Diencephalon (tissue), 2 donors: ENCODE measurements around the genes AVEN and MEIS2.

- RAMPAGE, long total RNA, result no peak
Measured at GRCh38 chr15:32798548-32799251, 80.9 kb downstream of the GREM1 start.

GRCh38 chr15:32833963-32834896 is 116.4 kb downstream of the GREM1 start:
- RAMPAGE, long total RNA, result no peak

GRCh38 chr15:33007146-33007919 is 187.2 kb downstream of the FMN1 start:
- RAMPAGE, long total RNA, result no peak

DNA sequence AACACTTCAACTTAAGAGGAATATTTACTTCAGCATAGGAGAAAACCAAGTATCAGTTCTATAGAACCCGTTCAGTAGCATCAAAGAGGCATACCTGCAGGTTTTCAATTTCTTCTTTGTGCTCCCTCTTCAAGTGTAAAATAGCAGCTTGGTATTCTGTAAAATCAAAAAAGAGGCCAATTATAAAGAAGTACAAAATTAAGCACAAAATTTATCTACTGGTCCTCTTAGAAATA is 186.7 kb downstream of the FMN1 start:
- RAMPAGE, long total RNA, result no peak

DNA sequence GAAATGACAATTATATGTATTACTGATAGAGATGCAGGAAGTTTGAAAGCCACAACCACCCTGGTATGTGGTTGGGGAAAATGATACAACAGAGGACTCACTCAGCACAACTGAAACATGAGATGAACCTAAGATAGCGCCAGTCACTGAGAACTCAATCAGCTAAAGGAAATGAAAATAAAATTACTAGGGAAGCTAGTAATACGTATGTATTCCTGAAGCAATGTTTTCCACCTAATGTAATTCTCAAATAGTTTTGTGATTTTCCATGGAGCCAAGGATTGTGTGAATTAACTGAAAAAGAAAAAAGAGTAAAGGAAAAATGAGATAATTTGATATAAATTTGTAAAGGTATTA is 90.1 kb downstream of the FMN1 start:
- RAMPAGE, long total RNA, result no peak

DNA sequence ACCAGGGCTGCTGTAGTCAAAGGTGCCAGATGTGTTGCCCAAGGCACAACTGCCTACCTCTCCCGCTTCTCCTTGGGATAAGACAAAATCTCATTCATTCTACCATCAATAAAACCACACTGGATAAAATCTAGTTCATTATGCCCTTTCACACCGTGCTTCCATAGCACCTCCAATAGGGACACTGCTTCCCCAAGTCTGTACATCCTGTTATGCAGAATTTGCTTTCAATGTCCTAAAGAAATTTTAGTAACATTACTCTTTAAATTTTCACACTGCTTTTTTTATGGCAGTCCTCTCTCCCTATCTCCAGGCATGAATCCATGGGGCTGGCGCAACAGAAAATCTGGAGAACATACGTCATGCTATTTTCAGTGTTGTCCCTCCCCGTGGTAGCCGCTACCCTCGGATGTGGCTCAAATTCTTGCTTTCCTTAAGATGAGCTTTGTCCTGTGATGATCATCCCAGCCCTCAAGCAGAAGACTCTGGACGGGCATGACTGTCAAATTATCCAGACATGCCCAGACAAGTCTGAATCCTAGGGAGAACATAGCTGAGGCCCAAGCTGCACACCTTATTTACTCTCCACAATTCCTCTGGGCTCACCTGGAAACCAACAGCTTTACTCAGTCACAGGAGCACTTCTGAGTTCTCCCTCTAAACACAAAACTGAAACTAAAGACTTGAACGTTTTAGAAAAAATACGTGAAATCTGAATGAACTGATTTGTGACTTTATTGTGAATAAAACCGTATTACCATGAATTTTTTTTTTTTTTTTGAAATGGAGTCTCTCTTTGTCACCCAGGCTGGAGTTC is 49.1 kb downstream of the FMN1 start:
- RAMPAGE, long total RNA, result no peak

DNA sequence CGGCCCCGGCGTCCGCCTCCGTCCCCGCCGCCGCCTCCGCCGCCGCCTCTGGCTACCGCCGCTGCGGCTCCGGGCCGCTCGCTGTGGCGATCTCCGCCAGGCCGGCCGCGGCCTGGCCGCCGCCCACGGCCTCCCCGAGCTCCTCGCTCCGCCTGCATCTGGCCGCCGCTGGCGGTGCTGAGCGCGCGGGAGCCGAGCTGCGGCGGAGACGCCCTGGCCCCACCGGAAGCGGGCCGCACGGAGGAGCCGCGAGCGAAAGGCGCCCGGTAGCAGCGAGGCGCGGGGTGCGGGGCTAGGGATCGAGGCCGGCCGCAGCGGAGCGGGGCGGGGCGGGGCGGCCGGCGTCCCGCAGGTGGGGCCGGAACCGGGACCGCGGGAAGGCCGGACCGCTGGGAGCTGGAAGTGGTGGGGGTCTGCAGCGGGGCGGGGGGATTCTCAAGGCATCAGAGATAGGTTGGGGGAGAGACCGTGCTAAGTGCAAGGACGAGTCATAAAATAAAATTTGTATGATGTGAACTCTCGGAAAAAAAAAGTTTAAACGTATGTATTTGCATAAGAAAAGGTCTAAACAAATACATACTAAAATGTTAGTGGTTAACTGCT is at the start of gene AVEN:
TSS of gene AVEN (minus strand) at position 316 of the 603 bp plus-strand sequence.
- RAMPAGE, long total RNA, result no peak

DNA sequence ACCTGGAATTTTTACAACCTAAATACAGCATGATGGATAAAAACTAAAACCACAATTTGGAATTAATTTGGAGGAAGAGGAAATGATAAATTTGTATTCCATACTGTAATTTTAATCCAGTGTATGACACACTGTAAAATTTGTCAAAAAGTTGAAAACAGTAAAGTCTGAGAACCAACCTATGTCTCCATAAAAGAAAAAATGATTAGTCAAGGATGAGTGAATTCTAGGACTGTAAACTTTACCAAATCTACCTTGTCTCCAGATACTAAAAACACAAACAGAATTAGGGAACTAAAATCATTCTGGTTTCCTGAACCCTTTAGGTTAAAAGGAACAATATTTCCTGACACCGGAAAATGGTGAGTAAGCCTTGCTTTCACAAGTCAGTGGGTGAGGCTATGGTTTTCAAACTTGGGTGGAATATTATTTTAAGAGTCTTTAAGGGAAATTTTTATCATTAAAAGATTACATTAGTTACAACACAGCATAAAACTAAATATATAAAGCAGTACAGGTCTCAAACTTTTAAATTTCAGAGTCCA is 2.5 kb downstream of the SLC12A6 start:
- RAMPAGE, long total RNA, result no peak

GRCh38 chr15:34336880-34337231 is 725 bp downstream of the SLC12A6 start:
- RAMPAGE, long total RNA, result no peak

GRCh38 chr15:34662933-34663574 is 79.6 kb upstream of the GOLGA8B start:
- RAMPAGE, long total RNA, result no peak

DNA sequence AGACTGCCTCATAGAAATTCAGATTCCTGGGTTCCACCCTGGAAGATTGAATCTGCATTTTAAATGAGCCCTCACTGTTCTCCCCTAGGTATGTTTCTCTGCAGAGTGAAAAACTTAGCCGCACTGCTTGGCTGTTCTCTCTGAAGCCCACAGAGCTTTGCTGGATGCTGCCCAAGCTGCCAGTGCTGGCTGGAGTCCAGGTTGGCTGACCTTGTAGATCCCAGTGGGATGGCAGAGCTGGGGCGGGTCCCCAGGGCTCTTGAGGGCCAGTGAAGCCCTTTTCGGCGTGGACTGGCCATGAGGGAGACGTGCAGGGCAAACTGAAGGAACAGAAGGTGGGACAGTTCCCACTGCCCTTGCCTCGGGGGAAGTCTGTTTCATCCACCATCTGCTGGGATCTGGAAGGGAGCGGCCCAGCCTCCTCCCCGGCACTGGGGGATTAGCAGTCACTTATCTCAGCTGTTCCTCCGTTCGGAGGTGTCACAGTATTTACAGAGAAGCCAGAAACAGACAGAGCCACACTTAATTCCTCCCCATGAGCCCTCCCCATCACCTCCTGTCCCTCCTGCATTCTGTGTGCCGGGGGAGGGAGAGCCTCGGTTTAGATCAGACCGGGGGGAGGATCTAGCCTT is 3.9 kb upstream of the ACTC1 start:
- RAMPAGE, long total RNA, result no peak

DNA sequence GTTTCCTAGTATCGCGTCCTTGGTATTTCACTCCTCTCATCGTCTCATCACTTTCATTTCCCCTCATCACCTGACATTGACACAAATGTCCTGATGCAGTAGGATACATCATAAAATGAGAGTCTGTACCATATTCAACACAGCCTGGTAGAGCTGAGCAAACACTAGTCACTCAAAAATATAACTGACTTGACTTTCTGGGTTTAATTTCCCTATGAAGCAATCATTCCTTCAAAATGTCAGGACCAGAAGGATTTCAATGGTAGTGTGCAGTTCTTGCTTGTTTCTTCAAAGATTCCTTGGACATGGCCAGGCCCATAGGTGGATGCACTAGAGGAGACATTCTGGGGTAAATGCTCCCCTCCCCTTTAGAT is 59.7 kb upstream of the ACTC1 start:
- RAMPAGE, long total RNA, result no peak

DNA sequence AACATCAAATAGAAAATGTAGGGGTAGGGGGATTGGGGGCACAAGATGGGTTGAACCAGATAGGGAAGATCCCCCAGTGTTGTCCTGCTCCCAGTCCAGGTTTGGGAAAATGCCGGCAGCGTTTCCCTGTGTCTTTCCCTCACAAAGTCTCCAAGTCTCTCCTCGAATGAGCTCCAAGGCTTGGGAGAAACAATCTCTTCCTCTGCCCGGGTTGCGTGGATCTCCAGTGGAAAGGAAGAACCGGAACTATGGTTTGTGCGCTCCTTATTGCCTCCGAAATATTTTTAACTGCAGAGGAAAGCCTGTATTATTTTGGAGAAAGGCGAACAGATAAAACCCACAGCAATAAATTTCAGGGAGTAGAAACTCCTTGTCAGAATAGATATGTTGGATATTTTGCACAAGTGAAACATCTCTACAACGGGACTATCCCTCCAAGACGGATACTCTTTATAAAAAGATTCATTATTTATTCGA is 4.1 kb downstream of the NANOGP8 start:
- RAMPAGE, long total RNA, result no peak

- RAMPAGE, long total RNA, result no peak
Measured at GRCh38 chr15:35307182-35307726, 222.2 kb upstream of the NANOGP8 start.

GRCh38 chr15:35545231-35545749 is 675 bp downstream of the DPH6 start:
- RAMPAGE, long total RNA, result no peak

- RAMPAGE, long total RNA, result no peak
Measured at GRCh38 chr15:36047186-36047816, 501.3 kb upstream of the DPH6 start.

GRCh38 chr15:36336063-36336571 is 243.3 kb upstream of the CDIN1 start:
- RAMPAGE, long total RNA, result no peak

DNA sequence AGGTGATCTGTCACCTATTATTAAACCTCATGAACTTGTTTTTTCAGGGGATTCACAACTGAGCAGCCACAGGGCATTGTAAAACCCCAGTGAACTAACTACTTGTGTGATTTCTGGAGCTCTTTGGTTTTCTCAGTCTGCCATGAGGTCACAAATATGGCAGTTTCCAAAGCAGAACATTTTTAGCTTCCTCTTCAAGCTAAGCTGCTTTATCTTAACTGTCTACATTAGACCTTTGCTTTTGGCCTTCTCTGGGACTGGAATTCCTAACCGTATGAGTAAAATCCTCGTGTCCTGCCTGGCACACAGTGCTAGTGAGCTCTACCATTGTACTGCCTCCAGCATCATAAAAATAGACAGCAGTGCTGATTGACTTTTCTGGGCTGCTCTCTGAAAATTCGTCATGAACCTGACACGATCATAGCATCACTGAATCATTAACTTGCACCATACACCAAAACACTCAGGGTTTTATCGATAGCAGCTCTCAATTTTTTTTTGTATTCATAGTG is 22.1 kb downstream of the CDIN1 start:
- RAMPAGE, long total RNA, result no peak

DNA sequence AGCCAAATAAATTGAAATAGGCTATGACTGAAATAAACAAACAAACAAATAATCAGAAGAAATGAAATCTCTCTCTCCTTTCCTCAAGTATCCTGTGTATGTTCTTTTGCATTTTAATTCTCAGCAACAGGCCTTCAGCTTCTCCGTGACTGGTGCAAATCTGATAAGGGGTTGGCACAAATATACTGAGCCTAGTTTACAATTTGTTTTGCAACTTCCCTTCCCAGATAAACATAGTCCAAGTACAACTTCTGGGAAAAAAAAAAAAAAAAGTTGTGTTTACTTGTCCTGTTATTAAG is 185.5 kb downstream of the MEIS2 start:
- RAMPAGE, long total RNA, result no peak

DNA sequence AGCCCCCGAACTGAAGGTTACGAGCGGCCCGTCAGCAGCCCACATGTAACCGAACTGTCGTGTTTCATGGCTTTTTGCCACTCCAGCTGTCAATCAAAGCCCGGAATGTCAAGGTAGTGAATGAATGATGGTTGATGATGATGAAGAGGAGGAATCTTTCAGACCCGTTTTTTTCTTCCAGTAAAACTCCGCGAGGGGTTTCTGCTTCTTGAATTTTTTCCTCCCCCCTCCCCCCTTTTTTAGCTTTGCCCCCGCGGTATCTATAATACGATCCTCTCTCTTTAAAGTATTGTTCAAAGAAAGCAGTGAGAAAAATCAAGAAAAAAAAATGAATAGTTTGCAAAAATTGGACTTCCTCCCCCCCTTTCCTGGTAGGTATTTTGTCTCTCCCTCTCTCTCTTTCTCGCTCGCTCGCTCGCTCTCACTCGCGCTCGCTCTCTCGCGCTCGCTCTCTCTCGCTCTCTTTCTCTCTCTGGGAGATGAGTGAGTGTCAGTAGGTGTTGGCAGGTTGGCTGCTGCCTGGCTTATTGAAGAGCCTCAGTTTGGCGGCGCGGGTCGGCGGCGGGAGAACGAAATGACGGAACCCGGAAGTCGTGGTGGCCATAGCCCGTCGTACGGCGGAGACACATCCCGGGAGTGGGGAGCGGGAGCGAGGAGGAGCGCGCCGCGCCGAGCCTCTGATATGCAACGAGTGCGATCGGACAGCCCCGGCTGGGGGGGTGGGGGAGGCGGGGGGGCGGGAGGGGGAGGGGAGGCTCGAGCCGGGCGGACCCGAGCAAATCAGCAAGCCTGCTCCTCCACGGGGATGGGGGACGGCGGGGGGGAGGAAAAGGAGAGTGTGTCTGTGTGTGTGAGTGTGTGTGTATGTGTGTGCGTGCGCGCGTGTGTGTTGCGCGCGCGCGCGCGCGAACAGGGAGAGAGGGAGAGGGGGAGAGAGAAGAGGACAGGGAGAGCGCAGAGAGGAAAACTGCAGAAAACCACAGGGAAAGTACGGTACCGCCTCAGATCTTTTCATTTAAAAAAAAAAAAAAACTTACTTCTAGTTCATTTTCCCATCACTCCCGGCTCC is at the start of gene MEIS2:
TSS of gene MEIS2 (minus strand) at position 695 of the 1,069 bp plus-strand sequence.
- RAMPAGE, long total RNA, result start-site peak on the minus strand centred at position 586 of the sequence, 227 bp wide, 532 and 613 reads in 2 replicates; start-site peak on the plus strand centred at position 940 of the sequence, 65 bp wide, 19 and 23 reads in 2 replicates